Sigmoid colon (tissue), 4 donors: ENCODE results near the genes MYORG, ARID3C, SIGMAR1, CCL27, ENSG00000187186 and CCL19.

- PRO-cap, result no peak
- RAMPAGE, long total RNA, 4 experiments, result no peak in any of the 4 experiments
Measured at GRCh38 chr9:33748689-33749570, 46.4 kb upstream of the PRSS3 start.

DNA sequence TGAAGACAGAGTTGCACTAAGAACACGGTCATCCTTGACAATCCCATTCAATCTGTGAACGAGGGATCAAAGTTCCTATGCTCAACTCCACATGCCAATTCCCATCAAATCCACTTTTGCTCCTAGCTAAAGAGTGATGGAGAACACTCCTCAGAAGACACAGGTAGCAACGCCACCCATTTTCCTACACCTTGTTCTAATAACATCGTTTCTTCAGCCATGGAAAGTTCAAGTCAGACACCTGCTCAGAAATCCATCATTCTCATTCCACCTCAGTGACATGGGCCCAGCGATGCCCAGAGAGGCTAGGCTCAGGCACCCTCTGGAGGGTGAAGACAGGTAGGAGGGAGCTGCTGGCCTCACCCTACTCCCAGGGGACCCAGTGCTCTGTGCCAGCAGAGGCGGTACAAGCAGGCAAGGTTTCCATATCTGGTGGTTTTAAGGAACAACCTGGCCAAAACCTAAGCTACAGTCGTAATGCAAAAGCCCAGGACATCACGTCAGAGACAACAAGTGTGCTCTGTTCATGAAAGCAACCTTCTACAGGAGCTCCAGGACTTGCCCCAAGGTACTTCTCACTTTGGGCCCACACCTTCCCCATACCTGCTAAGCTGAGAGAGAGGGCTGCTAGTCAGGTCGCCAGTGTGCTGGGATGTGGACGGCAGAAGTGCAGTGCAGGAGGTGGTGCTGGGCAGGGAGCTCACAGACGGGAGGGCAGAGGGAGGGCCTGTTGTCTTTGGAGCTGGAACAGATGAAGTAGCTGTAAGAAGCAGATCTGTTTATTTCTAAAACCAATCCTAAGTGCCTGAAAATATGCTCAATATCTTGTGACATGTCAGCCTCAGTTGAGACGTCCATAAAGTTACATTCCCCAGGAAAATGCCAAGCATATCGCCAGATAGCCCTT lies 115.5 kb downstream of the UBAP2 start:
- PRO-cap, result no peak
- RAMPAGE, long total RNA, 4 experiments, result no peak in any of the 4 experiments

DNA sequence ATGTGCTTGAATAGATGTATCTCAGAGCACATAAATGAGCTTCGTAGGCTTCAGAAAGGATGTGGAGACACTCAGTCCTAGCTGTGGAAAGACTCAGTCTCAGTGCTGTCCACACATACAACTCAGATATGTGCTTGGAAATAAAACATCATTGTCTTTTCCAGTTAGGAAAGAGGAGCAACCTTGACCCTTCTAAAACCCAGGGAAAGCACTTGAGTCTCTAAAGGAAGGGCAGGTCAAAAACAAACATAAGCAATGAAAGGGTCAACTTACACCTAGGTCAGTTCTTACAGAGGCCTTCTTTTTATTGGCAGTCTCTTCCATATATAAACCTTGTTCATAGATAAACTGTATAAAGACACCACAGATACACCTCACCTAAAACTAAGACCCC lies 114.5 kb downstream of the UBAP2 start:
- PRO-cap, result no peak
- RAMPAGE, long total RNA, 4 experiments, result no peak in any of the 4 experiments

DNA sequence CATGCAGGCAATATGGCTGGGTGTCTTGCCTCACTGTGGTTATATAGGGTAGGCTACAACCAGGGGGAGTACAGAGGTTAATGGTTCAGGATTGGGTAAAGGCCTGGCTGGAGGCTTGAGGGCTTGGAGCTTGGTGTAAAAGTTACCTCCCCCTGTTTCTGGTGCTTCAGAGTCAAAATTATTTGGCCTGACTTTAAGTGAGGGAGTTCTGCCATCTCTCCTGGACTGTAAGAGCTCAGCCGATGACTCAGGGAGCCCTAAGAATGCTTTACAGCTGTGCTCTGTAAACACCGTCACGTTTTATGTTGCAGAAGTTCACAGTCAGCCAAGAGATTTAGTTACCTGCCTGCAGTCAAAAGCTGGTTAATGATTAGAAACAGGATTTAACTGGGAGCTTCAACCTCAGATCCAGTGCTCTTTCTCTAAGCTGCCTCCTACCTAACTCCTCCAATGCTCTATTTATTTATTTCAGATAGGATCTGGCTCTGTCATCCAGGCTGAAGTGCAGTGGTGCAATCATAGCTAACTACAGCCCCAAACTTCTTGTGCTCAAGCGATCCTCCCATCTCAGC lies 24.4 kb upstream of the UBAP2 start:
- PRO-cap, result no peak
- RAMPAGE, long total RNA, 4 experiments, result no peak in any of the 4 experiments

- PRO-cap, result unidirectional peak, minus-strand start at chr9:34376860; unidirectional peak, minus-strand start at chr9:34377096; unidirectional peak, minus-strand start at chr9:34377127
- RAMPAGE, long total RNA, 4 experiments, result start-site peak on the minus strand in 3 of 4 experiments, at chr9:34376893-34377037 at its widest, 22 to 119 reads per replicate
Measured at GRCh38 chr9:34376795-34377424, at the start of gene MYORG. Gene MYORG, minus strand, starts transcription at chr9:34376898.

GRCh38 chr9:34400556-34401202 lies 3.1 kb upstream of the C9orf24 start:
- PRO-cap, result no peak
- RAMPAGE, long total RNA, 4 experiments, result start-site peak on the minus strand in 1 of 4 experiments, at chr9:34400709-34400750 at its widest, 5 reads per replicate

- PRO-cap, result no peak
- RAMPAGE, long total RNA, 4 experiments, result no peak in any of the 4 experiments
Measured at GRCh38 chr9:34628813-34629154, at the start of gene ARID3C. Gene ARID3C, minus strand, starts transcription at chr9:34629066.

- PRO-cap, result no peak
- RAMPAGE, long total RNA, 4 experiments, result no peak in any of the 4 experiments
Measured at GRCh38 chr9:34634657-34635867, 2.5 kb downstream of the SIGMAR1 start.

- PRO-cap, result unidirectional peak, minus-strand start at chr9:34637814
- RAMPAGE, long total RNA, 4 experiments, result no peak in any of the 4 experiments
Measured at GRCh38 chr9:34637181-34638345, at the start of gene SIGMAR1. Gene SIGMAR1, minus strand, starts transcription at chr9:34637787.

DNA sequence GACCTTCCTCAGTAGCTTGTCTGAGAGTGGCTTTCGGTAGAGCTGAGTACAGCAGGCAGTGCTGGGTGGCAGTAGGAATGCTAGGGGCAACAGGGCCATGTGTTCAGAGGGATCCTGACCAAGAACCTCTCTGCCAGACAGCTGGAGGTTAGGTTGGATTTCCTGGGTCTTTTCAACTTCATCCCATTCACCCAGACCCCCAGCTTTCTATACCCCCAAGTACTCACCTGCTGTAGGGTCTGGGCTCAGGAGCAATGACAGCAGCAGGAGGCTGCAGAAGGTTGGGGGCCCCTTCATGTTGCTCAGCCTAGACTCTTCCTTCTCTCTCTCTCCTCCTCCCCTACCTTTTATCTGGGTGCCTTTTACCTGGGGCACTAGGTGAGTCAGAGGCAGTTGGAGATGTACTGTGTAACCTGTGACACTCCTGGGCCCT lies at the start of gene CCL27:
CCL27 (minus strand) TSS at position 321 of the 433 bp plus-strand sequence.
- PRO-cap, result no peak
- RAMPAGE, long total RNA, 4 experiments, result no peak in any of the 4 experiments

DNA sequence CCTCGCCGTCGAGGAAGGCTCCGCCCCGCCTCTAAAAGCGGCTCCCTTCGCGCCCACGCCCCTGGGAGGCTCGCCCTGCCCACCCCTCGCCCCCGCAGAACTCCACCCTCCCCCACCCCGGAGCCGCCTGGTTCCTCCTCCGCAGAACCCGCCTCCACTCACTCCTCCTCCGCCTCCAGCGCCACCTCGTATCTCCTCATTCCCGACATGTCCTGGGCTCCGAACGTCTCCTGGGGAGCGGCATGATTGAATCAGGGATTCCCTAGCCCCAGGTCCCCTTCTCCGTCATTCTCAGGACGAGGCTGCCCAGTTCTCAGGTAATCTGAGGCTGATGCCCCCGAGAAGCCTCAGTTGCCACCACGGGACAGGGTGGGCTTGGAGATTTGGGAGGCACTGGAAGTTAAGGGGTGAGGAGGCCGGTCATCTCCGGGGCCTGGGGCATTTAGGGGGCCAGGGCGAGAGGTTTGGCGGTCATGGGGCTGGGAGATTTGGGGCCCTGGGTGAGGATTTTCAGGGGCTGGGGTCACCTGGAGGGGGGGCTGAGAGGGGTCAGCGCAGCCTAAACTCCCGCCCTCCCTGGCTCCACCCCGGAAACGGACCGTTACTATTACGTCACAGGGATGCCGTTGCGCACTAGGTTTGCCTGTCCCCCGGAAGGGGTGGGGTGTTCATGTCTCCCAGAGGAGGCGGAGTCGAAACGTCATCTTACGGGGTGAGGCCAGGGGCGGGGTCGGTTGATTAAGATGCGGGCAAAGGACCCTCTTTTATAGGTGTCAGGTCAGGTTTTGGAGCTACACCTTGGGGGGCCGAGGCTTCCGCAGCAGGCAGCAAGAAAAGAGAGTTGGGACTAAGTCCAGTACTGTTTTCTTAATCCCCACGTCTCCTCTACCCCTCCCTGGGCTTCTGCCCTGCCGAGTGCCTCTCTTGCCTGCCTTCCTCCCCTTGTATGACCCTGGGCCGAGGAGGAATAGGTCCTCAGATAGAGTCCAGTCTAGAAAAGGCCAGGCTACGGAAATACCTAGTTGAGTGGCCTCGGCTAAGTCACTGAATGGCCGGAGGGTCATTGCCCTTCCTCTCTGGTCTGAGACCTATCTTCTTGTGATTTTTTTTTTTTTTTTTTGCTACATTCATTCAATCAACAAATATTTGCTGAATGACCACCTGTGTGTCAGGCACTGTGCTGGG lies at the start of gene ENSG00000187186:
ENSG00000187186 (minus strand) TSS at position 595 of the 1,185 bp plus-strand sequence.
- PRO-cap, result bidirectional peak, plus-strand start at position 165 of the sequence, minus-strand start outside the sequence; bidirectional peak, plus-strand start at position 733 of the sequence, minus-strand start at position 578 of the sequence
- RAMPAGE, long total RNA, 4 experiments, result start-site peak on the plus strand in 4 of 4 experiments, centred at positions 177 to 196 of the sequence, 43 to 58 reads per replicate; start-site peak on the minus strand in 3 of 4 experiments, centred at positions 581 to 594 of the sequence, 18 to 39 reads per replicate

- PRO-cap, result no peak
- RAMPAGE, long total RNA, 4 experiments, result no peak in any of the 4 experiments
Measured at GRCh38 chr9:34691151-34691717, at the start of gene CCL19. Gene CCL19, minus strand, starts transcription at chr9:34691276.

DNA sequence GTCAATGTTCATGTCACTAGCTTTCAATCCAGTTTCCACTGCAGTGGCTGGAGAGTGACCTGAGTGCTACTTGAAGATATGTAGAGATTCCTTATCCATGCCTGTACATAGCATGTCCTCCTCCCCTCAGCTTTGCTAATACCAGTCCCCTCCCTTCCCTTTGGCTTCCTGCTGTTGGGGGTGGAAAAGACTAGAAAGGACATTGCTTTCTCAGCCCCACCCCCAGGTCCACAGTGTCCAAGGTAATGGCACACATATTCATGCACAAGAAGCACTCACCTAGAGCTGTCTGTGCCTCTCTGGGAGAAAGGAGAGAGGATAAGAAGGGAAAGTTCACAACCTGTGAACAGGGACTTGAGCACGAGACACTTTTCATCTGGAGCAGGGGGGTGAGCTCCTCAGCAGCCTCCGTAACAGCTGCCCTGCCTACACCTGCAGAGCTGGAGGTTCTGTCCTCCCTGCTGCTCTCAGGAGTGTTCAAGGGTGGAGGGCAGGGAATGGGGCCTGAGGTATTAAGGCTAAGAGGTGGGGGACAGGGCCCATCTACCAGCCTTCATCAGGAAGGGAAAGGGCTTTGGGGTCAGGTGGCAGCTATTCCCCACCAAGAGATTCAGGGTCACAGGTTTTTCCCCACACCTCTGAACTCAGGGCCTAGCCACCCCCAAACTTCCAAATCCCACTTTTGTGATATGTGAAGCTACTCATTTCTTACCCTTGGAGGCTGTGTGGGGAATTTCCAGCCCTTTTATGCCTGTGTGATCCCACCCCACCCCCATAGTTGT lies 8.1 kb downstream of the DNAJB5 start:
- PRO-cap, result no peak
- RAMPAGE, long total RNA, 4 experiments, result no peak in any of the 4 experiments

- PRO-cap, result no peak
- RAMPAGE, long total RNA, 4 experiments, result start-site peak on the minus strand in 1 of 4 experiments, at chr9:35040285-35040332 at its widest, 7 reads per replicate
Measured at GRCh38 chr9:35040147-35040914, 1.7 kb upstream of the C9orf131 start.

- PRO-cap, result no peak
- RAMPAGE, long total RNA, 4 experiments, result no peak in any of the 4 experiments
Measured at GRCh38 chr9:35078975-35079402, 753 bp downstream of the FANCG start.

GRCh38 chr9:35080309-35080648 lies 537 bp upstream of the FANCG start:
- PRO-cap, result no peak
- RAMPAGE, long total RNA, 4 experiments, result no peak in any of the 4 experiments

GRCh38 chr9:35102593-35103011 lies 329 bp downstream of the STOML2 start:
- PRO-cap, result no peak
- RAMPAGE, long total RNA, 4 experiments, result no peak in any of the 4 experiments

DNA sequence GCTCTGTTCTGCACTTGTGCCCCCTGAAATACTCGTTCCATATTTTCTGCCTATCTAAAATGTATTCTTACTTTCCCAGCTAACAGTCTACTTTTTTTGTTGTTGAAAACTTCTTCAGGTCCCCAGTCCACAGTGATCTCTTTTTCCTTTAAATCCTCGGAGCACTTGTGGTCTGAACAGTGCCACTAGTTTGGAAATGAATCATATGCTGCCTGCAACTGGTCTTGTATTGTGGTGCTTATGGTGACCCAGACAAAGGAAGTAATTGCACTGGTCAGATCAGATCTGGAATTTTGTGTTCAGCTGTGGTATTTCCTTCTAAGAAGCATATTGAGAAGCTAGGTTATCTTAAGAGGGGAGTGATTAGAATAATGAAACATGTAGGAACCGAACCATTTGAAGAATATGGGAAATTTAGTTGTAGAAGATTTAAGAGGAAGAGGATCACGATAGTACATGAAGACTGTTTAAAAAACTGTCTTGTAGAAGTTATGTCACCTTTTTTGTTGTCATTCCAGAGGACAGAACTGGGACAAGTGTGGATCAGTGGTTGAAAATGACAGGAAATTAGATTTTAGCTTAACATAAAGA lies 3.0 kb downstream of the UNC13B start:
- PRO-cap, result no peak
- RAMPAGE, long total RNA, 4 experiments, result no peak in any of the 4 experiments

- PRO-cap, result no peak
- RAMPAGE, long total RNA, 4 experiments, result no peak in any of the 4 experiments
Measured at GRCh38 chr9:35257824-35258317, 96.1 kb downstream of the UNC13B start.

DNA sequence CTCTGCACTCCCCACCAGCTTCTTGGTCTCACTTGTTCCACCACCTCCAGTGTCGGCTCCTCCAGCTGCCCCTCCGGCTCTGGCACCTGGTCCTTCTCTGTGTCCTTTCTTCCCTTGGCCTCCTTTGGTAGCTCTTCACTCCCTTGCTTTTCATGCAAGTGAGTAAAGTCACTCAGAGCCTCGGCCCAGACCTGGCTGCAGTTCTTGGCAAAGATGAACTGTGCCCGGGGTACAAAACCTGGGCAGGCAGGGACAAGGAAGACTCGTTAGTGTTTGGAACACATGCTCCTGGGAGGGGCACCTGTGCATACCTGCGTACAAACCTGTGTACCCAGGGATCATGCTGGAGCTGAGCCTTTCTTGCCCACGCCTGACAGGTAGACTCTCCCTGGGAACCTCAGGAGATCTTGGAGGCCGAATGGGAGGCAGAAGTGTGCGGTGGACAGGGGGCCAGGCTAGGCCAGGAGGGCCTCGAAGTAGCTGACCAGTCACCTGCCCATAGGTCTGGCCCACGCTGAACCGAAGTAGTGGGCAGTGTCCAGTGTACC lies 761 bp downstream of the FAM166B start:
- PRO-cap, result no peak
- RAMPAGE, long total RNA, 4 experiments, result no peak in any of the 4 experiments